Right common carotid artery plus branches (tissue), 1 donor: ENCODE measurements around a stretch of chr10.

GRCh38 chr10:102919139-102919914, 1.2 kb downstream of the CNNM2 start:
- PRO-cap, result no peak

DNA sequence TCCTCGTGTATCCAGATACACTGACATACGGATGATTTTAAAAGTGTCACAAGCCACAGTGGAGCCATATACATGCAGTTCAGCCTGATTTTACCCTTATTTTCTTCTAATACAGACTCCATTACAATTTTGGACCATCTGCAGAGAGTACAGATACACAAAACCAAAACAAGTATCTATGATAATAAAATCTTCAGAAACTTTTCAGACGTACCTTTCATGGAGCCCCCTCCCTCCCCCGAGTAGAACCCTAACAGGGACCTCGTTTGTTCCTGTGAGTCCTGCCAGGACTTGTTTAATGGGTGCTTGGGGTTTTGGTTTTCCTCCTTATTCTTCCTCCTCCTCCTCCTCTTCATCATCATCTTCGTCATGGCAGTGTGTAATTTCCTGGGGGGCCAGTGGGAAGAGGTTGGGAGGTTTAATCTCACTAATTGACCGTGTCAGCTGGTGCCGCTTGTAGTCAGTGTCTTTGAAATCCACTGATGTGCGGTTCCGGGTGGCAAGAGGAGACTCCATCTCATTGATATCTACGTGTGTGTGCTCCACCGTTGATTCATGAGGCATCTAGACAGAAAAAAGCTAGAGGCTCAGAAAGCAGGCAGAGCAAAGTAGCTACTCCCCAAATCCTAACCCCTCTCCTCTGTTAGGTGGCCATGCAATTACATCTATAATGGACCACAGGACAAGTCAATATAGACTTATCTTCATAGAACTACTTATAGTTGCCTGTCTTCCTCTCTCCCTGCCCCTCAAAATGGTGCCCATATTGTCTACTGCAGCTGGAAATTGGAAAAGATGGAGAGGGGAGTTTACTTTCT, 103.5 kb downstream of the NT5C2 start:
- PRO-cap, result no peak

- PRO-cap, result no peak
These were observed 47.0 kb downstream of the NT5C2 start for GRCh38 chr10:103145991-103146644.

- PRO-cap, result no peak
These were observed 11.1 kb downstream of the INA start for GRCh38 chr10:103287943-103288596.

DNA sequence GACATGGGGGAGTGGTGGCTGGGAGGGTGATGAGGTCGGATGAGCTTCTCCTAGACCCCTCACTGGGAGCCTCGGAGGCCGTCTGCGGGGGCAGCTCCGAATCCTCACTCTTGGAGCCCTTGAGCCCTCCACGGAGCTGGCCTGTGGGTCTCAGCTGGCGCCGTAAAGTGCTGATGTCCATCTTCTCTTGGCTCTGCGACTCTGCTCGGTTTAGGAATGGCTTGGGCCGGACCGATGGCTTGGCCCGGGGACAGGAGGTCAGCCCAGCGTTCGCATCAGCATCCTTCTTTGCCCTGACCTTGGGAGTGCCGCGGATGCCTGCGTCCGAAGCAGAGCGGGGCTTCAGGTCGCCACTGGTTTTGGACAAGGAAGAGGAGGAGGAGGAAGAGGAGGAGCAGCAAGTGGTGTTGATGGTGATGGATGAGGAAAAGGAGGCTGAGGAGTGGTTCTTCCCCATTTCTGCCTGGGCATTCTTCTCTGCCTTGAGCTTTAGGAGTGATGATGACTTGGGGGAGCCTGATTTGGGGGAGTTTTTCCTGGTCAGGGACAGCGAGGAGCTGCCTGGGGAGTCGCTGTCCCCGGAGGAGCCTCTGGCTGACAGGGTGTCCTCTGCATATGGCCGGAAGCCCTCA, 109.3 kb downstream of the NEURL1 start:
- PRO-cap, result no peak

GRCh38 chr10:103605648-103606268, 112.3 kb downstream of the NEURL1 start:
- PRO-cap, result no peak

GRCh38 chr10:103618534-103619500, 125.3 kb downstream of the NEURL1 start:
- PRO-cap, result no peak

GRCh38 chr10:103627754-103628383, 134.4 kb downstream of the NEURL1 start:
- PRO-cap, result no peak

- PRO-cap, result no peak
These were observed 155.9 kb downstream of the NEURL1 start for GRCh38 chr10:103649430-103649848.

- PRO-cap, result bidirectional peak, plus-strand start at chr10:103678381, minus-strand start at chr10:103678238
These were observed 177.4 kb downstream of the SH3PXD2A start for GRCh38 chr10:103677822-103678621.

GRCh38 chr10:103691977-103692352, 163.4 kb downstream of the SH3PXD2A start:
- PRO-cap, result no peak

- PRO-cap, result no peak
These were observed 19.0 kb downstream of the SH3PXD2A start for GRCh38 chr10:103836449-103836775.

GRCh38 chr10:103845542-103846334, 9.6 kb downstream of the SH3PXD2A start:
- PRO-cap, result no peak

DNA sequence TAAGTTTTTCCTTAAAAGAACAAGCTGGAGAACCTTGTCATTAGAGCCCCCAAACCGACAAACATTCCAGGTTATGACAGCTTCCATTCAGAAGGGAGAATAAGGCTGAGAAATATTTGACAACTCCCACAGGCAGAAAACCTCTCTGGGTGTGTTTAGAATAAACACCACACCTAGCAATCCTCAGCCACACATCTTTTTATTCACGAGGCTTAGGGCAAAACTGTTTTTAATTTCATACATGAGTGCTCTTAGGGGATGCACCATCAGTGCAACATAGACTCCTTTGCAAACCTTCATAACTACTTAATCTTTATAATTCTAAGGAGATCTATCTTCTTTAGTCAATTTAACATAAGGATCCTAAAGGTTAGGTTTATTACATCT, 24.1 kb downstream of the STN1 start:
- PRO-cap, result no peak

- PRO-cap, result no peak
These were observed 9.1 kb downstream of the STN1 start for GRCh38 chr10:103908807-103909401.

- PRO-cap, result no peak
These were observed 6.9 kb downstream of the STN1 start for GRCh38 chr10:103910759-103911758.

DNA sequence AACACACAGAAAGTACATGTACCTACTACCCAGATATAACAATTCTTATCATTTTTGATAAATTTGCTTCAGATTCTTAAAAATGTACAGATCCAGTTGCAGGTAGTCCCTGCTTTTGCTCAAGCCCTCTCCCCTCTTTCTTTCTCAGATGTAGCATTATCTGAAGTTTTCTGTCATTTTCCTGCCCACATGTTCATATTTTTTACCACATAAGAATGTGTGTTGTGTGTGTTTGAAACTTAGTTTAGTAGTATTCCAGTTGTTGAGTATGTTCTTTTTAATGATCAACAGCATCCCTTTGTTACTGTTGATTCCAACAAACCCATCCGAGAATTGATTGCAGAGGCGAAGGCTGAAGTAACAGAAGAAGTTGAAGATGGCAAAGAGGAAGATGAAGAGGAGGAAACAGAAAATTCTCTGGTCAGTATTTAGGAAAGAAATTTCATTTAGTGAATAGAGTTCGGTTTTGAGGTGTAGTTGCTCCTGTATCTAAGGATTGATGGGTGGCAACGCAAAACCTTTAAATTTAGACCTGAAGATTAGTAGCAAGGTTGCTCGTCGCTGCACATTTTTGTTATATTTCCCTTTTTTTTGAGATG, 34.3 kb downstream of the SLK start:
- PRO-cap, result no peak

DNA sequence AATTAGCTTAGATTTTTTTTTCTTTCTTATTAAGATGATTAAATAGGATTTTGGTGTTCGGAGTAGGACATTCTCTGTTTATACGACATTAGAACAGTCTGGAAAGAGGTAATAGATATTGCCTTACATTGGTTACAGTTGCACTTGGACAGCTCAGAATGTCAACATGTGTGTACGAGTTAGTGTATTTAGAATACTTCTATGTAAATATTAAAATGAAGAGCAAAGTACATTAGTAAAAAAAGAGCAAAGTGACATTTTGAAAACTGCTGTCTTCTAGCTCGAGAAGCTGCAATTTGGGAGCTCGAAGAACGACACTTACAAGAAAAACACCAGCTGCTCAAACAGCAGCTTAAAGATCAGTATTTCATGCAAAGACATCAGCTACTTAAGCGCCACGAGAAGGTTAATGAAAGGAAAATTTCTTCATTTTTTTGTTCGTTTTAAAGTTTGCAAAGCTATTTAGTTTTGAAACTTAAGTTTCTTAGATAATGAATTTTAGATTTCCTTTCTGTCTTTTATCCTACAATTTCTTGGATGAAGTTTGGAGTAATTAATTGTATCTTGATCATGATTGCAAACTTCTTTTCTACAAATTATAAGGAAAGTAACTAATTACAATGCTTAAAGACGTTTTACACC, 51.7 kb downstream of the SLK start:
- PRO-cap, result no peak

- PRO-cap, result no peak
These were observed 52.6 kb downstream of the SLK start for GRCh38 chr10:104019528-104020033.

- PRO-cap, result no peak
These were observed 53.3 kb downstream of the SLK start for GRCh38 chr10:104020285-104020680.